Cardiac septum (tissue), 1 donor: ENCODE measurements around a stretch of chr4.

DNA sequence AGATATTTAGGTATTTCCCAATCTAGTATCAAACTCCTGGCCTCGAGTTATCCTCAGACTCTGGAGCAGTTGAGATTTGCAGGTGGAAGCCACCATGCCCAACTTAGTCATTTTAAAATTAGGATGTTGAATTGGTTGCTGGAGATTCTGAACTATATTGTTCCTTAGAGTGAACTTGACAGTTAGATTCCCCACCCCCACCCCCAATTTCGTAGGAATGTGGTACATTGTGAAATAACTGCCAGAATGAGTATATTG is 2.2 kb downstream of the NOCT start:
- PRO-cap, result no peak

DNA sequence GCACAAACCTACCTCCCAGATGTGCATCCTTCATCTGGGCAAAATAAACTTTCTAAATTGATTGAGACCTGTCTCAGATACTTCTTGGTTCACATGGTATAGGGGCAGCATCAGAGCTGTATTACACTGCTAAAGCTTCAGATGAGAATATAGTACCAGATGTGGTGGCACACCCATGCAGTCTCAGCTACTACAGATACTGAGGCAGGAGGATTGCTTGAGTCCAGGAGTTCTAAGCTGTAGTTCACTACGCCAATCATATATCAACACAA is 22.1 kb downstream of the ELF2 start:
- PRO-cap, result no peak

GRCh38 chr4:139300445-139301135 is 715 bp upstream of the NAA15 start:
- PRO-cap, result no peak

- PRO-cap, result no peak
These were observed 34.4 kb upstream of the NDUFC1 start for GRCh38 chr4:139336520-139337298.

DNA sequence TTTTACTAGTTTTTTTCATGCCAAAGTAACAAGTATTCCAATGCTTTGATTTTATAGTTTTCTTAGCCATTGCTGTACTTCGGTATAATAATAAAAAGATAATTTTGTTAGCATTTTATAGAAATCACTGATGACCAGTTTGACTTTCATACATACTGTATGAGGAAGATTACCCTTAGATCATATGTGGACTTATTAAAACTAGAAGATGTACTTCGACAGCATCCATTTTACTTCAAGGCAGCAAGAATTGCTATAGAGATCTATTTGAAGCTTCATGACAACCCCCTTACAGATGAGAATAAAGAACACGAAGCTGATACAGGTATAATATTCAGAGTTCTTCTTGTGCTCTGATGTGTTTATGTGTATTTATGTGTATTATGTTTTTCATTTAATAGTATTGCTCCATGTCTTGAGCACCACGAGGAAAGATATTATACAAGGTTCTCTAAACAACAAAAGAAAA is 59.4 kb upstream of the NDUFC1 start:
- PRO-cap, result no peak

- PRO-cap, result no peak
These were observed 1.9 kb upstream of the RAB33B start for GRCh38 chr4:139452020-139452423.

- PRO-cap, result no peak
These were observed 4.9 kb downstream of the SETD7 start for GRCh38 chr4:139551056-139551521.

DNA sequence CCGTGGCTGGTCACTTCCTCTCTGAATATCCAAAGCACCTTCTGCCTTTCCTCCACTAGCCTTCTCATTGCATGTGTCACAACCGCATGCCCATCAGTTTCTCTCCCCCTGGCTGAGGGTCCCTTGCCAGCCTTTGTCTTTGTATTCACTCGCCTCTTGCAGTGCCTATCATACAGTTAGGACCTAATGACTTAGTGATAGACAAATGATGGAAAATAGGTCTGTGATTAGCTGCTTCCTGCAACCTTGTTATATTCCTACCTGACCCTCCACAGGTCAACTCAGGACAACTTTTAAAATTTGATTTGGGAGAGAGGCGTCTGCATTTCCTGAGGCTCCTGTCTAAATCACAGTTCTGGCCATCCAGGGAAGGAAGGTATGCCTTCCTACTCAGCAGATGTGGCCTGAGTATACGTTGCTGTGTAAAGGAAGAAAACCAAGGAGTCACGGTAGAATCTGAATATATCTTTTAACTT is 92.3 kb downstream of the MGST2 start:
- PRO-cap, result no peak

- PRO-cap, result no peak
These were observed 154.3 kb downstream of the MGST2 start for GRCh38 chr4:139819837-139820304.

GRCh38 chr4:139824735-139826042 is 159.6 kb downstream of the MGST2 start:
- PRO-cap, result unidirectional peak, minus-strand start at chr4:139825667

DNA sequence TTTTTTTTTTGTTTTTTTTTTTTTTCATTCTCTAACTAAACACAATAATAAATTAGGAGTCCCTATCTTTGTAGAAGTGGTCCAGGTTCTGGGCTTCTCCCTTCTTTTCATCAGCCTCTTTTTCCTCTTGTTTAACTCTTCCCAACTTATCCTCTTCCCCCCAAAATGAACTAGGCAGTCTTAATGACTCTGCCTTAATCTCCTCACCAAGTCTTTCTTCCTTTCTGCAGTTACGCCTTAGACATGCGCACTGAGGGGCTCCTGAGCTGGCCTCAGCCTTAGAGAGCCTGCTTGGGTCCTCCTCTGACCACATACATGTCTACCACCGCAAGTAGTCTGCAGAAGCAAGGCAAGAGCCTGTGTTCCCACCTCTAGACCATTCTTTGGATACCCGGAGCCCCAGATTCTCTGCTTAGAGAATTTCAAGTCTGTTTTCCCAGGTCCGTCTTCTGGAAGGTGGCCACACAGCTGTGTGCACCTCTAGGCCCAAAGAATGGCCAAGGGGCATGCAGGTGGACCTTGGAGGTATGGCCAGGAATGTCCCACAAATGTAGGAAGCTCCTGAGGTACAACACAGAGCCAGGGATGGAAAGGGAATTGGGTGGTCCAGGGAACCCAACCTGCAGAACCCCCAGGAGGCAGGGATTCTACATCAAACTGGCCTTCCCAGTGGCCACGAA is 200.0 kb downstream of the MGST2 start:
- PRO-cap, result no peak

GRCh38 chr4:139884331-139885129 is 218.9 kb downstream of the MGST2 start:
- PRO-cap, result no peak

DNA sequence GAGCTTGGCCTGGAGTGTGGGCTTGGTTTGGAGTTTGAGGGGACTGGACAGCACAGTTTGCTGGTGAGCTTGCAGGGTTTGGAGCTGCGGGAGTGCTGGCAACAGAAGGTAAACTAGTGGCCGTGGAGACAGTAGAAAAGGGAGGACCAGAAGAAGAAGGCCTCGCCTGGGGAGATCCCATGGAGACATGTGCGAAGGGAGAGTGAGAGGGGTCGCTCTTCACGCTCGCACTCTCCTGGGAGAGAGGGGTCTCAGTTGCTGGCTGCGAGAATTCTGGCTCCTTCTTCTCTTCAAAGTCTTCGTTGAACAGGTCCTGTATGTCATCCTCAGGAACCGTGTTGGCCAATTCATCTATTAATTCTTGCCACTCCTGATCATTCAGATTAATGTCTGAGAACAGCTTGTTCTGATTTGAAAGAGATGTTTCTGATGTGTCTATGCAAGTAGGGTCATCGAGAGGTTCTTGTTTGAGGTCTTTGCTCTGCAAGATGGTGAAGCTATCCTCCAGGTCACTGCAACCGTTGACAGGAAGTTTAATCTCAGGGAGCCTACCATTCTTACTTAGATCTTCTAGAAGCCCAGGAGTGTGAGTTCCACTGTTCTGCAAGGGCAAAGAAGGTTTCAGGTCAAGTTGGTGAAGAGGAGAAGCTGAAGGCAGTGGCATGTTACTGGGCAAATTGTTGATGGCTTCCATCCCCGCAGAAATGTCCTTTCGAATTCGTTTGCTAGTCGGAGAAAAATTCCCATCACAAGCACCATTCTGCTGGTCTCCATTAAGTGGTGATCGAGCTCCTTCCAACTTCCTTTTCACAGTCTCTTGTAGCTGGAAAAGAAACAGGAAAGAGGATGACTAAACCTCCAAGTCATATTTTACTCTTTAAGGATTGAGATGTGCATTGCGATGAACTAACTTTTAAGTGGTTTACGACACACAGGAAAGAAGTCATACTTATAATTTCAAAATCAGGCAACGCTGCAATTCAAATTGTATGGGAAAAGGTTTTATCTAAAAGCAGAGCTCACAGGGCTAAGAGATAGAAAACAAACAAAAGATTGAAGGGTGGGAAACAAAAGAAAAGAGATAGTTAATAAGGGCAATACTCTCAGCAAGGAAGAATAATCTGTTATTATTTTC is 224.9 kb downstream of the MGST2 start:
- PRO-cap, result no peak

DNA sequence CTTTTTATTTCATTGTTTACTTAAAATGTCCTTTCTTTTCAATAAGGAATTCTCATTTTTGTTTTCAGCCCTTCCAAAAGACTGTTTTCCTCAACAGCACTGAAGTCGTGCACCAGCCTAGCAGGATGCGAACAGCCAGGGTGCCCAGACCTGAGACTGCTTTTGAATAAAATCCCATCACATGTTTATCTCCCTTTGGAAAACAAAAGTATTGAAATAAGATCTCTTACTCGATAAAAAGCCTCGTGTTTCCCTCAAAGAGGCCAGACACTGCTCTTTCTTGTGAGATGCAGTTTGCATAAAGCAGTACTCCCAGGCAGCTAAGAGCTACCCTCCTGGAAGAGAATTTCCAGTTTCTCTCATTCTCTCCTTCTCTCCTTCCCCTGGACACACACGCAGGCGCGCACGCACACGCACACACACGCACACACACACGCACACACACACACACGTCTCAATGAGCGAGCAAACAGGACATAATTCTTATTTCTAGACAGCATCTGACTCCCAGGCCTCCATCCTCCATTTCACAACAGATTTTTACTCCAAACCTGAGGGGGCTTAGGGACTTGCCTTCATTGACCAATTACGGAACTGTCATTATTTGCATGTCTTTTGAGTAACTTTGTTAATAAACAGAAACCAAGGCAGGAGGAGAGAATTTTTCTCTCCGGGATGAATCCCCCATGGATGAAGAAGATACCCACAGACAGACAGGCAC is 236.4 kb downstream of the MGST2 start:
- PRO-cap, result no peak

GRCh38 chr4:140093735-140094609 is 60.0 kb downstream of the MAML3 start:
- PRO-cap, result unidirectional peak, minus-strand start at chr4:140094030

DNA sequence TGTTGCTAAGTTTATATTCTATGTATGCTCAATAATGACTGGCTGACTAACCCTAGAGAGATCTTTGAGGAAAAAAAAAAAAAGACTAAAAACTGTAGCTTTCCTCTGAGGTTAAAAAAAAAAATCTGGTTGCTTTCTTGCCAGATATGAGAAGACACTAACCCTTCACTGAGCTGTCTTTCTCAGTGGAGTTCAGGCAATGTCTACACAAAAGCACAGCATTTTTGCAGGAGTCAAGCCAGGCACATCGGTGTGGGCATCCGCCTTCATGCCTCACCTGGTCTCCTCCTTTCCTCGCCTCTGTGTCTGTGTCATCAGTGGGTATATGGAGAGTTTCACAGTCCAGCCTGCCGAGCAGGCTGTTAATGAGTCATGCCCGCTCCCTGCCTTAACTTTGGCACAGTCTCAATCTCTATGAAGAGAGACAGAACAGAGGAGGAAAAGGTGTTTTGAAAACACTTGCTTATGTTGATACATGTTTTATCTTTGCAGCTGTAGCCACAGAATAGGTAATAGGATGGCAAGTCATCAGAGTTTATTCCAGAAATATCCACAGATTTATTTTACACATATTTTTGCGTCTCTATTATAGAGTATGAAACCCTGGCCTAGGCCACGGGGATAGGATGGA is 32.7 kb upstream of the MAML3 start:
- PRO-cap, result no peak

DNA sequence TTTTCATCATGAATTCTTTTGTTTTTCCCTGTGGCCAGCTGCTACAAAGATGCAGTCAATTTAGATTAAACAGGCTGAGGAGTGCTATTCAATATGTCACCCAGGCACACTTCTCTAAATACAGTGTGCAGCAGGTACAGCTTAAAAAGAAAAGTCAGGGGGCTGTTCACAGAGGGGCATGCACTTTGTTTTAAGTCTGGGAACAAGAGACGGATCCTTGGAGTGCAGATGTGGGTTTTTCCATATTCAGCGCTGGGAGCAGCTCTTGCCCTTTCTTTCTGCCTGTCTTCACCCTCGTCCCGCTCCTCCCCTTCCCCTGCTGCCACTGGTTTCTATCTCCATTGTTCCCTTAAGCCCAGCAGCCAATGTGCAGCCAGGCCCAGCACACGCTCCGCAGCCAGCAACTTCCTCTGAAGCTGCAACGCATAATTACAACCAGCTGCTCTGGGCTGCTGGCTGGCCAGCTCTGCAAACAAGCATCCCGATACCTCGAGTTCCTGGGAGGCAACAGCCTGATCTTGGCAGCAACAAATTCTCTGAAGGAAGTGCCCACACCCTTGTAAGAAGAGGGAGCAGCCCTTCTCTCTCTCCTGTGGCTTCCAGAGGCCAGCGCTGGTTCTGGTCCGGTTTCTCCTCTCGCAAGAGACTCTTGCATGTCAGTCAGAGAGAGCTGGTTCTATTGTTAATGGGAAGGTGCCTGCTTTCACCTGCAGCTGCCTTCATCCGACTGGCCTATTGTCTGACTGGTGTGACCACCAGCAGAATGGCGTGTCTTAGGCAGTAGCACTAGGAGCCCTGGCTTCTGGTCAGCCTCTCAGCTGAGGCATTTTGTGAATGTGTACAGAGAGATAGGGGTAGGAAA is 83.7 kb upstream of the MAML3 start:
- PRO-cap, result bidirectional peak, plus-strand start at position 365 of the sequence, minus-strand start at position 324 of the sequence

GRCh38 chr4:140243215-140243993 is 89.4 kb upstream of the MAML3 start:
- PRO-cap, result unidirectional peak, plus-strand start at chr4:140243528

DNA sequence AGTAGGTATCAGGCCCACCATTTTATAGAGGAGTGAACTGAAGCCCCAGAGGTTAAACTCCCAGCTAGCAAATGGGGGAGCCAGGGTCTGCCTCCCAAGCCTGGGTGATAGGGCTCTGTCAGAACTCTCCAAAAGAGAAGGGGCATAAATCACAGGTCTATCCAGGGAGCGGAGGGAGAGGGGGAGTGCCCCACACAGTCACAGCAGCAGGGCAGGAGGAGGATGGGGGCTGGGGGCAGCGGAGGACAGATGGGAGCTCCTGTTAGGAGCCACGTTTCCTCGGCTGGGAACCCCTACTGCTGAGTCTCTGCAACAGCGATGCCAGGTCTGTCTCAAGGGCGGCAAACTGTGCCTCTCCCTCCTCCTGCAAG is 98.0 kb upstream of the MAML3 start:
- PRO-cap, result no peak

- PRO-cap, result no peak
These were observed 80.1 kb upstream of the SCOC start for GRCh38 chr4:140293413-140293755.